ENCODE measurements around a stretch of chr5.

DNA sequence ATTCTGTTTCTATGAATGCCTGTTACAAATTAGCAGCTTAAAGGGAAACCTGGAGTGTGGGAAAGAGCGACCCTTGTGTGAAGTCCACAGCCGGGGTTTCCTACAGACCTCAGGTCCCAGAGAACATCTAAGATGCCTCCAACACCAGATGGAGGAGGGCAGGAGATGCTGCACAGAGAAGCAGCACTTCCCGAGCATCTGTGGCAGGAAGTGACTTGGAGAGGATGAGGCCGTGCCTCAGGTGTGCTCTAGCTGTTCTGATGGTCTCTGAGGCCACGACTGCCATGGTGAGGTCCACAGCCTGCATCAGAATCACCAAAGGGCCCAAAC lies 26.7 kb downstream of the IRF1 start:
- PRO-cap, result no peak
- RAMPAGE, long total RNA, result no peak

GRCh38 chr5:132480762-132481764 lies 9.5 kb downstream of the IRF1 start:
- PRO-cap, result no peak
- RAMPAGE, long total RNA, result no peak

- PRO-cap, result no peak
- RAMPAGE, long total RNA, result no peak
These were observed 2.0 kb downstream of the IRF1 start for GRCh38 chr5:132488645-132488910.

DNA sequence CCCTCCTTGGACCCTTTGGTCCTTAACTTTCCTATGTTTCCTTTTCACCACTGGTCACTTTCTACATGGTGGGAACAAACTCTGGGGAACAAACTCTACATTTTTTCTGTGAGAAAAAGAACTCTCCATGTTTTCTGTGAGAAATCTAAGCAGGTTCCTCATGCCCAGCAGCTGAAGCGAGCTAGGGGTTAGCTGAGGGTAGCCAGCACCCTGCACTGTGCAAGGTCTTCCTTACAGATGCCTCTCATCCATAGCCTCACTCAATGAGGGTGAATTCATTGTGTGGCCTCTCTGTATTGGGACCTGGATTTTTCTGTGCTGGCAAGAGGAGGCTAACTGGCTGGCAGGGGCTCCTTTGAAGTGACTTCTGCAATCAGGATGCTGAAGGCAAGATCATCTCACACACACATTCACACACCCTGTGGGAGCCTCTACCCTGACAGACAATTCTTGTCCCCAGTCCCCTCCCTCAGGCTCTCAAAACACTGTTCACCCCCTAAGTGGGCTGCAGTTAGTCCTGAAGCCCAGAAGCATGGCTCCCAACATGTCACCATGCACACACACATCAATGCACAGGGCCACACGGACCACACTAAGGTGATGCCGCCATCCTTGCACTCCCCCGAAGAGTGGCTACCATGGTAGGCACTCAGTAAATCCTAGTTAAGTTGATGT lies 3.6 kb upstream of the IRF1 start:
- PRO-cap, result no peak
- RAMPAGE, long total RNA, result no peak

- PRO-cap, result no peak
- RAMPAGE, long total RNA, result start-site peak on the plus strand at chr5:132579761-132580063, 54 reads
These were observed 23.0 kb downstream of the RAD50 start for GRCh38 chr5:132579657-132580214.

- PRO-cap, result no peak
- RAMPAGE, long total RNA, result no peak
These were observed 6.0 kb downstream of the CCNI2 start for GRCh38 chr5:132753181-132753634.

DNA sequence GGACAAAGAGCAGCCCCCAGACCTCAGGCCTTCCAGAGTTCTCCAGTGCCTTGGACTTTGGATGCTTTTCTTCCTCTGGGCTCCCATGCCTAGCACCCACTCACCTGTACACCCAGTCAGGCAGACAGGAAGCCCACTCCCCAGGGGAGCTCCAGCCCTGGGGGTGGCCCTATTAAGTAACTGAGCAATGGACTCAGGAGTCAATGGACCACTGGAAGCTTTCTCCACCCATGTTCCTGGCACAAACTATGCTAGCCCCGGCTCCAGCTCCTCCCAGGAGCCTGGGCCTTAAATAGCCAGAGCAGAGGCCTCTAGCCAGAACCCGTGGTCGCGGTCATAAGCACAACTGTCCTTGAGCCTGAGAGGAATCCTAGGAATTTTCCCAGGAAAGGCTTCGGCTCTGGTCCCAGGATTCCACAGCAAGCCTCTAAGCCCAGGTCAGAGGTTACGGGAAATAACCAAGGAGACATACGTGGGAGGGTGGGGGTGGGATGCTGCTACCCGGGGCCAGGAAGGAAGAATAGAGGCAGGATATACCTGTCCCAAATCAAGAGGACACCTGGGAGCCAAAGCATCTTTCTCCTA lies 5.5 kb downstream of the SEPTIN8 start:
- PRO-cap, result no peak
- RAMPAGE, long total RNA, result no peak

- PRO-cap, result no peak
- RAMPAGE, long total RNA, result no peak
These were observed 10.6 kb upstream of the SHROOM1 start for GRCh38 chr5:132840956-132841529.

DNA sequence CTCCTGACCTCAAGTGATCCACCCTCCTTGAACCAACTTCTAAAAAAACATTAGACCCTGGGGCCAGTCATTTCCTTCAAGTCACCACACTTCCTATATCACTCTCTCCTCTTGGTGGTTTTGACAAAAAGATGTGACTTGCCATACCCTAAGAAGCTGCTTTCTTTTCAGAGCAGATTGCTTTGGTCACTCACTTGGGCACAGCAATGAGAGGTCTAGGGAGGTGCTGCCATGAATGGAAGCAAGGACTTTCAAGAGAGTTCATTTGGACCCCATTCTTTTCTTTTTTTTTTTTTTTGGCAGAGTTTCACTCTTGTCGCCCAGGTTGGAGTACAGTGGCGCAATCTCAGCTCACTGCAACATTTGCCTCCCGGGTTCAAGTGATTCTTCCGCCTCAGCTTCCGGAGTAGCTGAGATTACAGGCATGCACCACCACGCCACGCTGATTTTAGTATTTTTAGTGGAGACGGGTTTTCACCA lies 11.1 kb upstream of the SHROOM1 start:
- PRO-cap, result no peak
- RAMPAGE, long total RNA, result no peak

DNA sequence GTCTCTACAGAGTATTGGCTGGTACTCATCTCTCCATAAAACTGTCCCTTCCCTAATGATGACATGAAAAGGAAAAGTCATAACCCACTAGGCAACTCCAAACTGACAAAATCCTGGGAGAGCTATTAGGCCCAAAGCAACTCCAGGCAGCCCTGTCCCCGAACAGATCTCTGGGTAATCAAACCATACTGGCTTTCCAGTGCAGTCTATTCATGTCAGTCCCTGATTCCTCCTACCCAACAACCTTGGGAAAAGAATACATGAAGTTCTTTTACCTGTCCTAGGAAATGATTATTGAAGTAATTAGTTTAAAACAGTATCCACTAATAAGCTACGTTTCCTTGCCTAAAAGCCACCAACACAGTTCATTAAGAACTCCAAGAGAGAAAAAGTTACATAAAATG lies 4.7 kb downstream of the AFF4 start:
- PRO-cap, result no peak
- RAMPAGE, long total RNA, result no peak

- PRO-cap, result no peak
- RAMPAGE, long total RNA, result no peak
These were observed 39.3 kb downstream of the HSPA4 start for GRCh38 chr5:133091028-133091602.

DNA sequence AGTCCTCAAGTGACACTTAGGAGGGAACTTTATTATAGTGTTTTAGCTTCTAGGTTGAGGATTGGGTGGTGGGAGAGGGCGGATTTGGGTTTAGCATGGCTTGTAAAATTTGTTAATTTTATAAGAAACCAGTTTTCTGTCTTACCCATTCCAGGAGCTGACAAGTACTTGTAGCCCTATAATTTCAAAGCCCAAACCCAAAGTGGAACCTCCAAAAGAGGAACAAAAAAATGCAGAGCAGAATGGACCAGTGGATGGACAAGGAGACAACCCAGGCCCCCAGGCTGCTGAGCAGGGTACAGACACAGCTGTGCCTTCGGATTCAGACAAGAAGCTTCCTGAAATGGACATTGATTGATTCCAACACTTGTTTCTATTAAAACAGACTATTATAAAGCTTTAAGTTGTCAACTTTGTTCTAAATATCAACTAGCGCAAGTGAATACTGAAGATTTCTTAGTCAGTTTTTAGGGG lies 52.3 kb downstream of the HSPA4 start:
- PRO-cap, result no peak
- RAMPAGE, long total RNA, result no peak

GRCh38 chr5:133407476-133407743 lies 204.9 kb downstream of the FSTL4 start:
- PRO-cap, result no peak
- RAMPAGE, long total RNA, result no peak

- PRO-cap, result no peak
- RAMPAGE, long total RNA, result no peak
These were observed 24.3 kb upstream of the VDAC1 start for GRCh38 chr5:134029077-134029522.

- PRO-cap, result no peak
- RAMPAGE, long total RNA, result no peak
These were observed 48.9 kb upstream of the VDAC1 start for GRCh38 chr5:134053647-134054133.

DNA sequence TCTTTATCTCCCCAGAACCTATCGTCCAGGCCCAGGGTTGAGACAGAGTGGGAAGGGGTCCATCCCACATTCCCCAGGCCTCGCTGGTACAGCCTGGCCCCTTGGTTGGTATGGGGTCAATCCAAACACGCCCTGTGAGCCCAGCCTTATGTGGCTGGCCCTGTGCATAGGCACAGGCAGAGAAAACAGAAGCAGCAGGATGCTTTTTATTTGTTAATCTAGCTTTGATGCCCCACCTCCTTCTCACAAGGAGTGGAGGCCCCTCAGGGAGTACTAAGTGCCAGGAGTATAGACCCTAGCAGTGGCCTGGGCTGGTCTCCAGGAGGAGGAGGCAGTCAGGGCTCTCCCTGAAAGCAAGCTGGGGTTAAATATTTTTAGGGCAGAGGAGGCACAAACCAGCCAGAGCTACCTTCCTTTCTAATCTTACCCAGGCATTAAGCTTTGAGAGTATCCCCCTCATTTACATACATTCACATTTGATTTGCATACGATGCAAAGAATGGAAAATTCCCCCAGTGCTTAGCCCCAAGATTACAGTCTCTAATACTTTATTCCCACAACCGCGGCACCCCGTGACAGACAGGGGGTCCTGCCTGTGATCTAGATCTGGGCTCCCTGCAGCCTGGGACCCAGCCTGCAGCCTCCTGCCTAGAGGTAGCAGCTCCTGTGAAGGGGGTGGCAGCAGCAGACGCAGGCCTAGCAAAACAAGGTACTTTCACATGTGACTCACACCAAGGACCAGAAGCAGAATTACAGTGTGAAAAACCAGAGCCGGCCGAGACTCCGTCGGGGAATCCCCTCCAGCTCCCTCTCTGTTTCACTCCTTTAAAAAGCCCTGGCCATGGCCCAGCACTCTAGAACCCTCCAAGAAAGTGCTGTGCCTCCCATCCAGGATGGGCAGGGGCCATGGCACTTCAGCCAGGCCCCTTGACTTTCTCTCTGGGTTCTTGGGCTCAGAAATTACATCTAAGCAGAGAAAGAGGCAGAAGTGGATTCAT lies 14.3 kb upstream of the TCF7 start:
- PRO-cap, result no peak
- RAMPAGE, long total RNA, result no peak

- PRO-cap, result no peak
- RAMPAGE, long total RNA, result start-site peak on the plus strand at chr5:134141408-134142296, 5 reads
These were observed 26.8 kb downstream of the TCF7 start for GRCh38 chr5:134141030-134141963.

DNA sequence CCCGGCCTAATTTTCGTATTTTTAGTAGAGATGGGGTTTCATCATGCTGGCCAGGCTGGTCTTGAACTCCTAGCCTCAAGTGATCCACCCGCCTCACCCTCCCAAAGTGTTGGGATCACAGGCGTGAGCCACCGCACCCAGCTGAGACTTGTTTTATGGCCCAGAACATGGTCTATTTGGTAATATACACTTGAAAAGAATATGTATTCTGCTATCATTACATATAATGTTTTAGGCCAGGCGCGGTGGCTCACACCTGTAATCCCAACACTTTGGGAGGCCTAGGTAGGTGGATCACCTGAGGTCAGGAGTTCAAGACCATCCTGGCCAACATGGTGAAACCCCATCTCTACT lies 16.9 kb downstream of the SKP1 start:
- PRO-cap, result no peak
- RAMPAGE, long total RNA, result no peak

- PRO-cap, result no peak
- RAMPAGE, long total RNA, result no peak
These were observed 497 bp upstream of the SKP1 start for GRCh38 chr5:134177176-134177718.

DNA sequence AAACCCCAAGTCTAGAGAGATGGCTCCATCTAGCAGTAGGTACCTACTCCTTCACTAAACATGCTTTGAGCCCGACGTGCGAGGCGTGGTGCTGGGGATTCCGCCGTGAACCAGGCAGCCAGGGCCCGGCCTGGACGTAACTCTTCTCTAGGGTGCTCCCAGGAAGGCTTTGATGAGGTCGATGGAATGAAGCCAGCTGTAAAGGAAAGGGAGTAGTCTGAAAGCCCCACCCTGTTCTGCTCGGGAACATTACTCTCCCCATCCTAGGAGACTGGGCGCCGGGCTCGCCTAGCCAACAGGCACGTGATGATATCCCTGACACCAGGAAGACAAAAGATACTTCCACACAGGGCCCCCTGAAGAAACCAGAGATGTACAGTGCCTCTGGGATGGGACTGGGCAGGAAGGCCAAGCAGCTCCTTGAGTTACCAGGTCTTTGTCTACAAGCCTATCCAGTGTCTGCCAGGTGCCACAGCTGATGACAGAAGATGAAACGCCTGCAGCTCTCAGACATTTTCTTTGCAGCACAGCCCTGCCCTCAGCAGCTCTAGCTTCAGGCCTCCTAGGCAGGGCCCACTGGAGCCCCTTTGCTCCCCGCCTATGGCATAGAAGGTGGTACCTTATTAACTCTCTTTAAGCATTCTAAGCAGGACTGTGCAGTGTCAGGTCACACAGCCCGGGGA lies 1.1 kb upstream of the SKP1 start:
- PRO-cap, result no peak
- RAMPAGE, long total RNA, result no peak

All from vagina (tissue), 1 donor.